Metanephros (tissue), 2 donors: ENCODE measurements around the gene BCL2L11.

DNA sequence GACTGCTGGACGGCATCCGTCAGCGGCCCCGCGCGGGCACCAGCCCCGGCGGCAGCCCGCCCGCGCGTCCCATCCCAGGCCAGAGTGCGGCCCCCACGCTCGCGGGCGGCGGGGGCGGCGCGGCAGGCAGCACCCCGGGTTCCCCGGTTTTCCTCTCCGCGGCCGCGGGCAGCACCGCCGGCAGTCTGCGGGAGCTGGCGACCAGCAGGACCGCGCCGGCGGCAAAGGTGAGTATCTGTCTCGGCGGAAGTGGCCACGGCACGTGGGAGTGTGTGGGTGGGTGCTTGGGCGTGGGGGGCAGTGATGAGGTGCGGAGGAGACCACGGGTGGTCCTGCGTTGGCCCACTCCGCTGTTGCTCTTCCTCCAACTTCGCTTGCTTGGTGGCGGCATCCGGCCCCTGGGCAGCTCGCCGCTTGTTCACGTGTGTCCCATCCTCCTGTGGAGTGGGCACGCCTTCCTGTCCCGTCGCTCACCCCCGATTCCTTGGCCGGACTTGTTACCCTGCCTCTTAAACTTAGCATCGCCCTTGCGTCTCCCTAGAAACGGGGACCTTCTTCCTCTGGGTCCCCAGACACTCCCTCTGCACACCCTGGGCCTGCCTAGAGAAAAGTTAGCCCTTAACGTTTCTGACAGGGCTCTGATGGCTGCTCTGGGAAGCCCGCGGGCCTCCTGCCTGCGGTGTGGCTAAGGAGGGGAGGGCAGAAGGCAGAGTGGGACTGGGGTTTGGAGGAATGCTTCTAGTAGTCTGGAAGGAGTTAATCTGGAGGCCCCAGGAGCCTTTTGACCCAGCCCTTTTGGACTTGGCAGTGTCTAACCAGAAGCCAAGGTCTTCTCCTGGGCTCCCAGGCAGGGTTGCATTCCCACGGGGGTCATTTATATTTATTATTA, 1.1 kb downstream of the SH3RF3 start:
- RAMPAGE, long total RNA = no peak

- RAMPAGE, long total RNA = no peak
These were observed 44.9 kb downstream of the SH3RF3 start for GRCh38 chr2:109173717-109174572.

DNA sequence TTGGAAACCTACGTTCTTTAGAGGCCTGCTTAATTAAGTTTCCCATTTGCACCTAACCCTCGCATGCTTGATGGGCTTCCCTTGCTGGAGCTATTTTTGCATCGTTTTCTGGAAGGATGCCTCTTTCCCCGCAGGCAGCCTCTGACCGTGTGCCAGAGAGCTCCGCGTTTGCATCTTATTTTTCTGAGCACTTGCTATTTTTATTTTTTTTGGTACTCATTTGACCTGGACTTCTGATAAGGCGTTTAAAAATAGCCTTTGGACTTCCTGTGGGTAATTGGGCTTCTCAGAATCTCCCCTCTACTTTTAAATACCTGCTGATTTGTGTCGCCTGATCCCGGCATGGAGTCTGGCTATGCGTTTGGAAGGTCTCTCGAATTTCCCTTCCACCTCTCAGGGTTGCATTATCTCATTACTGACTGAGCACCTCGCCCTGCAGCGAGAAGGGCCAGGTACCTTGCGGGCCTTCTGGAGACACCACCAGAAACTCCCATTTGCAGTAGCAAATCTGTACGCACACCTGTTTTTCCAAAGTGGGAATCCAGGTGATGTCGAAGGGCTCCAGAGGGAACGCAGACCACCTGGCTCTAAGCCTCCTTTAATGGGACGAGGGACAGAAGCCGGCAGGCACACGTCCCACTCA, 66.6 kb downstream of the SH3RF3 start:
- RAMPAGE, long total RNA = no peak

DNA sequence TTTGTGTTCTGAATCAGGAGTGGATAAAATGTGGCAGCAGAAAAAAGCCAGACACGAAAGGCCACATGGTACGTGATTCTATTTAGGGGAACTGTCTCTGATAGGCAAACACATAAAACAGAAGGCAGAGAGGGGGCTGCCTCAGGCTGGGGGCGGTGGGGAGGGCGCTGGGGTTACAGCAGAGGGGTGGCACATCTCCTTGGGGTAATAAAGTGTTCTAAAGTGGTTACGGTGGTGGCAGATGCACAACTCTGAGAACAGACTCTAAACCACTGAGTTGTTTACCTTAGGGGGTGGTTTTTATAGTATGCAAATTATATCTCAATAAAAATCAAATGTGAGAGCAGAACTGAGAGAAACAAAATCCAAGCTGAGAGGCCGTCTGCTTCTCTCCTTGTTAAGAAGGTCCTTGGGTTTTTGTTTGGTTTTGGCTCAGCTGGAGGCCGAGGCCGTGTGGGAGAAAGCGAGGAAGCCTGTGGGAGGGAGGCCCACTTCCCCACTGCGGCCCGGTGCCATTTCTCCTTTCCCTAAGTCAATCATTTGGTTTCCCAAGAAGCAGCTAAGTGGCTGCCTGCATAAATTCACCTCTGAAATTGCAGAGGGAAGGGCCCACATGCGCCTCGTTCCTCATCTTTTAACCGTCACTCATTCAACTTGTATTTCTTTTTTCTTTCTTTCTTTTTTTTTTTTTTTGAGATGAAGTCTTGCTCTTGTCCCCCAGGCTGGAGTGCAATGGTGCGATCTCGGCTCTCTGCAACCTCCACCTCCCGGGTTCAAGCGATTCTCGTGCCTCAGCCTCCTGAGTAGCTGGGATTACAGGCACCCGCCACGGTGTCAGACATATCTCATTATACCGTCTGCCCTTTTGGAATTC, 78.2 kb downstream of the SOWAHC start:
- RAMPAGE, long total RNA = no peak

- RAMPAGE, long total RNA = no peak
These were observed 88.3 kb downstream of the SOWAHC start for GRCh38 chr2:109702241-109703083.

DNA sequence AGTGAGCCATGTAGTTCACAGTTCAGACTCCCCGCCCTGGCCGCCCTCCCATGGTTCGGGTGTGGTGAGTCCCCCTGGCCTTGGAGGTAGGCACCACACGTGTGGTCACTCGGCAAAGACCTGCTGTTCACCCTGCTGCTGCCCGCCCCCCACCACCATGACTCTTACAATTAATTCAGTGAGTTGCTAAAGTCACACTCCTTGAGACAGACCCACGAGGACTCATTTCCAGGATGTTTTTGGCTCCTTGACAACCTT, 5.1 kb upstream of the MALL start:
- RAMPAGE, long total RNA = no peak

- RAMPAGE, long total RNA = no peak
These were observed 1.3 kb upstream of the BUB1 start for GRCh38 chr2:110679194-110679466.

- RAMPAGE, long total RNA = no peak
These were observed 126.5 kb downstream of the ACOXL start for GRCh38 chr2:110858792-110859365.

DNA sequence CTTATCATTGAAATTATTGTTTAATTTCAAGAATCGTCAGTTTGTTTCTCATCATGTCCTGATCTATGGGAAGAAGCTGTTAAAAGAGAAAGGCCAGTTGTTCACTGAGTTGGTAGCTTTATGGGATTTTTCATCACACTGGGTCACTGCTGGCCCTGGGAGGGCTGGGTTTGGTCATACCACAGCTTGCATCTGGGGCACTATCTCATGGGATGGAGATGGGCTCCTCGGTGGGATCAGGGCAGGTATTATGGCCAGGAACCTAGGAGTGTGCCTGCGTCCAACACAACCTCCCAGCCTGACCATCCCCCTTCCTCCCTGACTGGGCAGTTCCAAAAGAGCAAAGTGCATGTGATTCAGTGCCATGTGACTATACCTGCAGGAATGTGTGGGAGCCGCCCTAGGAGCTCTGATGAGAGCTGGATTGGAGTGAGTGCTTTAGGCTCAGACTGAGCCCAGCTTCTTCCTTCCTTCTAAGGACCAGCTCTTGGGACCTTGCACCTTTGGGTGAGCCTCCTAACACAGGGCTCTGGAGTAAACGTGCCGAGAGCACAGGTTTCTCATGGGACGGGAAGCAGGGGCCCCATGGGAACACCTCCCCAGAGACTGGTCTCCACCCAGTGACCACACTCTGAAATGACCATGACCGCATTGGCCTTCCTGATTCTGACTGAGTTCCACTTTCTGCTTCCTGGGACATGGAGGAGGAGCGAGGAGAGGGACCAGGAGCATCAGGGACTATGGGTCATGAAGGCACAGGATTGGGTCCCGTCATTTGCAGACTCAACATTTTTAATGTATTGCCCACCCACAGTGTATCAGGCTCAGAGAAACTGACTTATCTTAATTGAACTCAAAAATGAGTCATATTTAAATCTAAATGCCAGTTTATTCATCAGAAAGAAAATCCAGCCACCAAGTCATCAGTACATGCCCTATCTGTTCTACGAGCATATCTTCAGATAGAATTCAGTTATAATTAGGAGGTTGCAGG, 87.9 kb upstream of the BCL2L11 start:
- RAMPAGE, long total RNA = no peak

- RAMPAGE, long total RNA = no peak
These were observed 1.0 kb upstream of the BCL2L11 start for GRCh38 chr2:111119662-111120130.

DNA sequence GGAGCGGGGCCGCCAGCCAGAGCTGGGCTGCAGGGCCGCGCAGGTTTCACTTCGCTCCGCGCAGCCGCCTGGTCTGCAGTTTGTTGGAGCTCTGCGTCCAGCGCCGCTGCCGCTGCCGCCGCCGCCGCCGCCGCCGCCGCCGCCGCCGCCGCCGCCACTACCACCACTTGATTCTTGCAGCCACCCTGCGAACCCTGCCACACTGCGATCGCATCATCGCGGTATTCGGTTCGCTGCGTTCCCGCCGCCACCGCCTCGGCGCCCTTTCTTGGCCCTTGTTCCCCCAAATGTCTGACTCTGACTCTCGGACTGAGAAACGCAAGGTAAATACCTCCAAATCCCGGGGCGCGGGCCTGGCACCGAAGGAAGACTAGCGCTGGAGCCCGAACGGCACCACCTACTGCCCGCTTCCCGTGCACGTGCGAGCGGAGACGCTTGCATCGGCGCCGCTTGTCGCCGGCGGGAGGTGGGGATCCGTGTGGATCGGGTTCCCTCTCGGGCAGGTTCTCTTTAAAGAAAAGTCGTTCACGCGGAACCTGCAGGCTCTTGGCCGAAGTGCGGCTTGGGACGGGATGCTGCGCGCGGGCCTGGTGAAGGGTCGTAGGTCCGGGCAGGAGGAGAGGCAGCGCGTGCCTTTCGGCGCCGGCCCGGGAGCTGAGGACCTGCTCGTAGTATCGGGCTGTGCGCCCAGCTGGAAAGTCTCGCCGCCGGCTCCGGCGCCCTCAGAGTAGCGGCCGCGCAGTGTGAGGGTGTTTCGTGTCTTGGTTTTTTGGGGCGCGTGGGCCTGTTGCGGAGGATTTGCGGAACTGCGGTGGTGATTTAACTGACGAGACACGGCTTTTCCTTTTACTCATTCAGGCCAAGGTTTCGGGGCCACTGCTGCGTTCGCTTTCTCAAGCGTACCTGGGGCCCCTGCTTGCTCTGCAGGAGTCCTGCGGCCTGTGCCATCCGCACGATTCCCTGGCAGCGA, at the start of gene BCL2L11:
BCL2L11 (plus strand) TSS at position 49 of the 970 bp plus-strand sequence.
- RAMPAGE, long total RNA = no peak

- RAMPAGE, long total RNA = no peak
These were observed 29.1 kb downstream of the BCL2L11 start for GRCh38 chr2:111149767-111150196.

- RAMPAGE, long total RNA = no peak
These were observed 44.6 kb downstream of the BCL2L11 start for GRCh38 chr2:111165031-111166032.

GRCh38 chr2:111219091-111219952, 98.6 kb downstream of the BCL2L11 start:
- RAMPAGE, long total RNA = no peak

DNA sequence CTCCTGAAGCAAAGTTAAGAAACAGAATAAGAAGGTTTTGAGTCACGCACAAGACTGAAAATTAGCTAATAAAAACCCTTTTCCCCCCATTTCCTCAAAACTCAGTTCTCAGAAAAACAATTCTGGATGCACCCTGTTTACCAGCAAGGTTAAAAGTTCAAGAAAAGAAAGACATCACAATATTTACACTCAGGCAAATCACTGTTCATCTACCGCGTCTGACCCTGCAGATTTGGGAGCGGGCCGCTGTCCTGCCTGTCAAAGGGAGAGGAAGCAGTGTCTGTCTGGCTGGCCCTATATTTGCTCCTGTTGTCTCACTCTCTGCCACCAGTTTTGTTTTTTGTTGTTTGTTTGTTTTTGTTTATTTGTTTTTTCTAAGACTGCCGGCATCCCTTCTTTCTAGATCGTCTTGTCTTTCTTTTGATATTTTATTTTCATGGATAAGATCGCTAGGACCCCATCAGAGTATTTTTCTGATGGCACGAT, 299.4 kb downstream of the BCL2L11 start:
- RAMPAGE, long total RNA = no peak

GRCh38 chr2:111954584-111955270, 56.3 kb downstream of the MERTK start:
- RAMPAGE, long total RNA = no peak

DNA sequence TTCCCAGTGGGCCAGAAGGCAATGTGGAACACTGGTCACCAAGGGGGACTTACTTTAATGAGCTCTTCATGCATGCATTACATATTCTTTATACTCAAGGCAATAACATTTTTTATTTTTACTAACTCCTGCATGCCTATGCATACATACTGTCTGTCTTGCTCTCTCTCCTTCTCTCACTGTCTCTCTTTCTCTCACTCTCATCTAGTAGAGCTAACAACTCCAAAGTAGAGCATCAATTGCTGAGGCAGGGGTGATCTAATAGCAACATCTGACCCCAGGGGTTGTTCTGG, 51.0 kb upstream of the TMEM87B start:
- RAMPAGE, long total RNA = no peak

- RAMPAGE, long total RNA = no peak
These were observed 869 bp upstream of the TMEM87B start for GRCh38 chr2:112053894-112054906.

- RAMPAGE, long total RNA = no peak
These were observed 262 bp upstream of the TMEM87B start for GRCh38 chr2:112054907-112055106.

DNA sequence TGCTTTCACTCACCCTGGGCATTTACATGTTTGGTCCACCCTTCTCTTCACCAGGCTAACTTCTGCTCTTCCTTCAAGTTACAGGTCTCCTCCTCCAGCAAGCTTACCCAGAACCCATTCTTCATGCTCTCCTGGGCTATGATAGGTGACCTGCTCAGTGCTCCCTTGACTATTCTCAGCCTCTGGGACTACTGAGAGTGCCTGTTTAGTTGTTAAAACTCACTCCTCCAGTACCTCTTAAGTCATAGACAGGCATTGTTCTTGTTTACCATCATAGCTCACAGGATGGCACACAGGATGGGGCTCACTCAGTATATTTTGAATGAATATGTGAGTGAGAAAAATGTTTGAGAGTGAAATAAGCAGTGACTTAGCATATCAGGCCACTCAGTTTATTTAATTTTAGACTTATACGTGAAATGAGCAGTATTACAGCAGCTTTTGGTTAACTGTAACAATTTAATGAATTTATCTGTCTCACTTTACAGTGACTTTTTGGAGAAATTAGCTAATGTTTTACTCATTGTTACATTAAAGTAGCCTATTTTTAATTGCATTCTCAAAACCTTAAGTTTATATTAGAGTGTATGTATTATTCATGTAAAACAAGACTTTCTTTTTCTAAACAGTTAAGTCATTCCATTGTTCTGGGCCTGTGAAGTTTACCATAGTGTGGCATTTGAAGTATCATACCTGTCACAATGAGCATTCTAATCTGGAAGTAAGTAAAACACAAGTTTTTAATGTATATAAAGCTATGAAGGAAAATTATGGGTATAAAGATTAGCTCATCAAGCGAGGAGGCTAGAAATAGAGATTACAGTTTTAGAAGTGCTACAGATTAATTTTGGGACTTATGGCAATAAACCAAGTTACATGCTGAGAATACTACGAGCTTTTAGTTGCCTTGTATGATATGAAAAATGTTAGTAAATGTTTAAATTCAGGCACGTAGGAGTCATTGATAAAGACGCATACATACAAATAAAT, 8.8 kb downstream of the TMEM87B start:
- RAMPAGE, long total RNA = no peak